Skeletal muscle satellite cell (primary cell): ENCODE measurements around a stretch of chr5.

- CAGE, long polyA plus RNA, result no peak
These were observed 10.1 kb downstream of the FBXL7 start for GRCh38 chr5:15510096-15510506.

- CAGE, long polyA plus RNA, result no peak
These were observed 31.9 kb downstream of the FBXL7 start for GRCh38 chr5:15531920-15532241.

GRCh38 chr5:15634997-15635744 lies 135.2 kb downstream of the FBXL7 start:
- CAGE, long polyA plus RNA, result no peak

- CAGE, long polyA plus RNA, result no peak
These were observed 257.9 kb downstream of the FBXL7 start for GRCh38 chr5:15757516-15758602.

GRCh38 chr5:16128968-16129411 lies 50.6 kb downstream of the MARCHF11 start:
- CAGE, long polyA plus RNA, result no peak

DNA sequence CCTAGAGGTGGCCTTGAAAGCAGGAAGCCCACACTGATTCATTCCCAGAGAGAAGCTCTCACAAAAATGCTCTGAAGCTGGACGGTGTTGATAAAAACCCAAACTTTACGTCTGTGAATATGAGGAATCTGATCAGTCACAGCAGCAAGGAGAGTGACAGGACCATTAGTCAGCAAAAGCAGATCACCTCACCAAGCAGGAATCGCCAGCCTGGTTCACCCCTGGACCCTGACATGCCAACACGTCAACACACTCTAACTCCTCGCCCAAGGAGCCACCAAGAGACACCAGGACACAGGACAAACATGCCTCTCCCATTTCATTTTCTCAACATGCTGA lies 70.7 kb upstream of the ZNF622 start:
- CAGE, long polyA plus RNA, result no peak

DNA sequence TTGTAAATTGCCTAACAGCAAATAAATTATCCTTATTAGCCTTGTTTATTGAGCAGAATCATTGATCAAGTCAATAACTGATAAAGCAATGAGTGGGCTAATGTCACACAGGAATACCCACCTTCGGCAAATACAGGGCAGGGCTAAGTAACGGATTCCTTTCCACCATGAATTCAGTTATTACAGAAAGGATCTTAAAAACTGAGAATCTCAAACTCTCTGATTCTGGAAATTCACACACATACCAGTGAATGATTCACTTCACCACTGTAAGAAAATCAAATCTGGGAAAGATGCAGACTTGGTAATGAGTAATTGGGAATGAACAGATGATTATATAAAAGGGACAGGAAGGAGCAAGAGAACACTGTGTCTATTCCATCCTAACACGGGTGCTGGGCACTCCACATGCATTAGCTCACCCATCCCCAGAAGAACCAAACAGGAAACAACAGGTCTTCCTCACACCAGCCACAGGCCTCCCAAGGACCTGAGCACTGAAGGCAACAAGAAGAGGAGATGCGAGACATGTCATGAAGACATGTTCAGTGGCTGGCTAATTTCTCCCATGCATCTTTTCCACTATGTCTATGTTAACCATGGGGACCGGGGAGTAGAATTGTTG lies 74.8 kb upstream of the ZNF622 start:
- CAGE, long polyA plus RNA, result no peak

GRCh38 chr5:16546723-16547116 lies 70.1 kb downstream of the RETREG1 start:
- CAGE, long polyA plus RNA, result no peak

- CAGE, long polyA plus RNA, result no peak
These were observed 49.6 kb upstream of the RETREG1 start for GRCh38 chr5:16666108-16667175.

DNA sequence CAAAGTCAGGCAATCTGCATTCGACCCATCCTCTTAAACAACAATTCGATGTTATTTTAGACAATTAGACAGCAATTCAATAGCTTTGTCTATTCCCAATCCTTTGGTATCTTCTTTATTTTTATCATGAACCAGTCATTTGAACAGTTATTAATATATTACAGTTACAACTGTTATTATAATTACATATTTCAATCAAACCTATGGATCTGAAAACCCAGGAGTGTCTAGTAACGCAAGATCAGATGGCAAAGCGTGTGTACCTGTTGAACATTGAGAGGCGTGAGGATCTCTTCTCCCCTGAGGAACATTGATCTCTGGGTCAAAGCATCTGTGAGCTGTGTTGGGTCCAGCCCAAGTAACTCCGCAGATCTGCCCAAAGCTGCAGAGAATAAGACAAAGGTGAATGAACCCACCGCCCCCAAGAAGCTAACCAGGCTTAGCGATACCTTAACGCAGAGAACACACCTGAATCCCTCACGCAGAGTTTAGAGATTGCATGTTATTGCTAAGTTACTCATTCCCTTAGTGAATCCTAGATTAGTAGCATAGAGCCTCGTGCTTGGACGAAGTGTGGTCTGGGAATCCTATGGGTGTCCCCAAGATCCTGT lies 149.1 kb upstream of the RETREG1 start:
- CAGE, long polyA plus RNA, result no peak

- CAGE, long polyA plus RNA, result no peak
These were observed 34.9 kb downstream of the MYO10 start for GRCh38 chr5:16900960-16901815.

DNA sequence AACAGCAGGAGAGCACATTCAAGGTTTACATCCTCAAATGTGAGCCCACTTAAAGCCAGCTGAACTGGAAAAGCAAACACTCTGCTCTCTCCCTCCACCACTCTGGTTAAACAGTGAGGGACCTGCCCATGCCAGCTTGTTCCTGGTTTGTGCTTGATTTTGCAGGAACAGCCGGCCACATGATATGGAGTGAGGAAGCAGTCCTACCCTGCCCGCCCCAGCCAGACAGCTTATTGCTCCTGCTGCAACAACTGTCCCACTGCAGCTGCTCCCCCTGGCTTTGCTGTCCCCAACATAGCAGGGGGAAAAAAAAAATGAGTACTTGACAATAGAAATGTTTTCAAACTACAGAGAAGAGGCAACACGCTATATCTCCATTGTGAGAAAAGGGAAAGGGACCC lies 4.8 kb downstream of the MYO10 start:
- CAGE, long polyA plus RNA, result no peak

GRCh38 chr5:16934609-16935113 lies 1.4 kb downstream of the MYO10 start:
- CAGE, long polyA plus RNA, result no peak

GRCh38 chr5:17069826-17070277 lies 133.8 kb upstream of the MYO10 start:
- CAGE, long polyA plus RNA, result no peak

- CAGE, long polyA plus RNA, result no peak
These were observed 65.7 kb upstream of the BASP1 start for GRCh38 chr5:17151751-17152084.

- CAGE, long polyA plus RNA, result no peak
These were observed 687 bp upstream of the BASP1 start for GRCh38 chr5:17216700-17217187.

- CAGE, long polyA plus RNA, result no peak
These were observed 11.4 kb downstream of the BASP1 start for GRCh38 chr5:17228749-17229238.

GRCh38 chr5:17282278-17282693 lies 64.9 kb downstream of the BASP1 start:
- CAGE, long polyA plus RNA, result no peak

DNA sequence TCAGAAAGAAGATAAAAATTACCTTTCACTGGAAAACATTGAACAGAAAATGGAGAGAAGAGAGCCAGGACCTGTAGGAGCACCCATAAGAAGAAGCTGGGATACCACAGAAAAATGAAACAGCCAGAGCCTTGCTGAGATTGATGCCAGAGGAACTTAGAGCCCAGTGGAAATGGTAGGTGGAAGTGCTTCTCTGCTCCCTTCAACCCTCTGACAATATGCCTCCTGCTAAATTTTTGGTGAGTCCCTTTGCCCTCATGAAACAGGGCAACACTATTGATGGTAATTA lies 803.9 kb downstream of the CDH18 start:
- CAGE, long polyA plus RNA, result no peak

- CAGE, long polyA plus RNA, result no peak
These were observed 584.8 kb downstream of the CDH18 start for GRCh38 chr5:19403272-19403594.